ENCODE data around the genes TMEM201 and DFFA.

GRCh38 chr1:9238564-9239010, 4.0 kb downstream of the H6PD start:
- PRO-cap, result no peak
- RAMPAGE, long total RNA, 4 experiments, result no peak in any of the 4 experiments

DNA sequence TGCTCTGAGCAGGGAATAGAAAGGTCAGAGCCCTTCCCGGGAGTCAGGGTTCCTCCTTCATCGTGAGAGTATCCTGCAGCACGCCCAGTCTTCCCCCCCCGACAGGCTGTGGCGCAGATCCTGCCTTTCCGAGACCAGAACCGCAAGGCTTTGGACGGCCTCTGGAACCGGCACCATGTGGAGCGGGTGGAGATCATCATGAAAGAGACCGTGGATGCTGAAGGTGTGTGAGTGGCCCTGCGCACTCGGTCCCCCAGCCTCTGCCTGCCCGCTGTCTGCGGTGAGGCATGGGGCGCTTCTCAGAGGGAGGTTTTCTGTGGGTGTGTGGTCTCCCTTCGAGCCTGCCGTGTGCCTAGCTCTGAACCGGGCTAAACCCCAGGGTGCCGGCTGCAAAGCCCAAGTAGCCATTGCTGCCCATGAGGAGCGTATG, 12.3 kb downstream of the H6PD start:
- PRO-cap, result no peak
- RAMPAGE, long total RNA, 4 experiments, result no peak in any of the 4 experiments

GRCh38 chr1:9293139-9294147, 749 bp downstream of the SPSB1 start:
- PRO-cap, result no peak
- RAMPAGE, long total RNA, 4 experiments, result no peak in any of the 4 experiments

DNA sequence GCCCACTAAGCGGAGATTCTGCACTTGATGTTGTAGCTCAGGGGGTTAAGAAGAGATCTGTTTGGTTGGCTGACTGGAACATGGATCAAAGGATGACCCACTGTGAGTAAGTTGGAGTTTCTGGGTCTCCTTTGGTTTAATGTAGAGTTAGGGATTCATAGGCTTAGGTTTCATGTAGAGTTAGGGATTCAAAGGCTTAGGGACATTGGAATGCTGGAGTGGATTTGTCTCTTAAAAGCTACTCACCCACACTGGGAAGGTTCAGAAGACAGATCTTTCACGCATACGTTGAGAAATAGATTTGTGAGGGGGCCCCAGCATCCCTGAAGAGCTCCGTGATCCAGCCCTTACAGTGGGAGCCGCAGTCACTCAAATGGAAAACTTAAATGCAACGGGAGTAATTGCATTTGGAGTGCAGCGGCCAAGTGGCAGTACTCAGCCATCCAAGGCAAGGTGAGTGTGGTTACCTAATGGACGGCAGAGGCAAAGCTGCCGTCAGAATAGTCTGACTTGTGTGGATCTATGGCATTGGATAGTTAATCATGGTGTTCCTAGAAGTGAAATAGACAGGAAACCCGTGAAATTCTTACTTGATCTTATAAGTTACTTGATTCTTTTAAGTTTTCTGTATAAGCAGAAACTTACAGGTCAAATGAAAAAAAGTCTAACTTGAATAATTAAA, 5.1 kb downstream of the SPSB1 start:
- PRO-cap, result no peak
- RAMPAGE, long total RNA, 4 experiments, result no peak in any of the 4 experiments

DNA sequence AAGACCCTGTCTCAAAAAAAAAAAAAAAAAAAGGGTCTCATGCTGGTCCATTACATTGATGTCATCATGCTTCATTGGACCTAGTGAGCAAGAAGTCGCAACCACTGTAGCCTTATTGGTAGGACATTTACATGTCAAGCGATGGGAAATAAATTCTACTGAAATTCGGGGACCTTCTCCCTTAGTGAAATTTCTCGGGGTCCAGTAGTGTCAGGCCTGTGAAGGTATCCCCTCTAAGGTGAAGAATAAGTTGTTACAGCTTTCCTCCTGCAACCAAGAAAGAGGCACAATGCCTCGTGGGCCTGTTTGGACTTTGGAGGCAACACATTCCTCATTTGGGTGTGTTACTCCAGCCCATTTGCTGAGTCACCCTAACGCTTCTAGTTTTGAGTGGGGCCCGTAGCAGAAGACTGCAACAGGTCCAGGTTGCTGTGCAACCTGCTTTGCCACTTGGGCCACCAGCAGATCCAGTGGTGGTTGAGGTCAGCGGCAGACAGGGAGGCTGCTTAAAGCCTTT, 7.3 kb downstream of the SPSB1 start:
- PRO-cap, result bidirectional peak, plus-strand start at position 383 of the sequence, minus-strand start at position 278 of the sequence
- RAMPAGE, long total RNA, 4 experiments, result no peak in any of the 4 experiments

DNA sequence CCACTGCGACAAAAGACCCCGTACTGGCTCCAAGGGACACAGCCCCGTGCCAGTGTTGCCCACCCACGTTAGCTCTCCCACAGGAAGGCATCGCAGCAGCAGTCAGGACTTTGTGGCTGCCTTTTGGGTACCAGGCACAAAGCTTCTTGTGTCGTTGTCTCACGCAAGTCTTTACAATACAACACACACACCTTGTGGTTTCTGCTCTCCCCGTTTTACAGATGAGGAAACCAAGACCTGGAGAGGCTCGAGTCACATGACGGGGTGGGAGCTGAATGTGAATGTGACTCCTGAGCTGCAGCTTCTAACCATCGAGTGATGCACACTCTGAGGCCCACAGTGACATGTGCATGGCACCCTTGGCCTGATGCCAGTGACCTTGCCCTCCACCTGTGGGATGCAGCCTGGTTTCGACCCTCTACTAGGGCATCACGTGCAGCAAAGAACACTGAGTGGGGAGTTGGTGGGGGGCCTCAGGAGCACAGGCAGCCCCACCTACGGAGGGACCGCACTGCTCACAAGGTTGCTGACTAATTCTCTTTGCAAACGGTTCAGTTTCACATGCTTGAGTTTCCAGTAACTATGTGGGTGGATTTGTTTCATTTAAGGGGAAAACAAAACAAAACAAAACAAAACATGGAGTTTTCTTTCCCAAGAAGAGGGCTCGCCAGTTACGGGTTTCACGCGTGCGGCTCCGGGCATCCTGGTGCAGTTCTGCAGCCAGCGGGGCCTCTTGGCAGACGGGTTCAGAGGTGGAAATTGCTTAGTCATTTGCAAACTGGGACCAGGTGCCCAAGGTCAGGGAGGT, 22.8 kb downstream of the SPSB1 start:
- PRO-cap, result no peak
- RAMPAGE, long total RNA, 4 experiments, result no peak in any of the 4 experiments

DNA sequence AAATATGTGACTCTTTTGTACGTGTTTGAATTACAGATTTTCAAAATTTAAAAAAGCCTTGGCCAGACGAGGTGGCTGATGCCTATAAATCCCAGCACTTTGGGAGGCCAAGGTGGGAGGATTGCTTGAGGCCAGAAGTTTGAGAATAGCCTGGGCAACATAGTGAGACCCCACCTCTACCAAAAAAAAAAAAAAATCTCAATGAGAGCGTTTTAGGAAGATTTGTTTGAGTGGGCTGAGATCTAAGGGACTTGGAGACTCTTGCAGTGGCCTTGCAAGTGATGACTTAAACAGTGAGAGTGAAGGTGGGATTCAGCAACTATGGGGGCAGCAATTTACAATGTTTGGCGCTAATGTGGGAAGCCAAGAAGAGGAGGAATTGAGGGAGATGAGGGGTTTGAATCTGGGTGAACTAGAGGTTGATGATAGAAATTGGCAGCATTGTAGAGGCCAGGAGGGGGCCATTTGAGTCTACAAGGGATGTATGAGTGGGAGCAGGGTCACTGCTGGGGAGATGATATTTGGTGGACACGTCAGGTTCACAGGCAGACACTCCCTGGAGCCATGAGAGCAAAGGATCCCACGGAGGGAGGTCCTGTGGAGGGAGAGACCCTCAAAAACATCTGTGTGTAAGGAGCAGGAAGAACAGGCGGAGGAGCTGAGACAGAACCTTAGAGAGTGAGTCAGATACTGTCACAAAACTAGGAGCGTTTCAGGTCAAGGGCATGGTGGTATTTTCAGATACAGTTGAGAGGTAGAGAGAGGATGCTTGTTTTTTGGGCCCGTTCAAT, 39.5 kb downstream of the SPSB1 start:
- PRO-cap, result no peak
- RAMPAGE, long total RNA, 4 experiments, result start-site peak on the plus strand in 2 of 4 experiments, centred at positions 421 to 449 of the sequence, 5 to 19 reads per replicate

DNA sequence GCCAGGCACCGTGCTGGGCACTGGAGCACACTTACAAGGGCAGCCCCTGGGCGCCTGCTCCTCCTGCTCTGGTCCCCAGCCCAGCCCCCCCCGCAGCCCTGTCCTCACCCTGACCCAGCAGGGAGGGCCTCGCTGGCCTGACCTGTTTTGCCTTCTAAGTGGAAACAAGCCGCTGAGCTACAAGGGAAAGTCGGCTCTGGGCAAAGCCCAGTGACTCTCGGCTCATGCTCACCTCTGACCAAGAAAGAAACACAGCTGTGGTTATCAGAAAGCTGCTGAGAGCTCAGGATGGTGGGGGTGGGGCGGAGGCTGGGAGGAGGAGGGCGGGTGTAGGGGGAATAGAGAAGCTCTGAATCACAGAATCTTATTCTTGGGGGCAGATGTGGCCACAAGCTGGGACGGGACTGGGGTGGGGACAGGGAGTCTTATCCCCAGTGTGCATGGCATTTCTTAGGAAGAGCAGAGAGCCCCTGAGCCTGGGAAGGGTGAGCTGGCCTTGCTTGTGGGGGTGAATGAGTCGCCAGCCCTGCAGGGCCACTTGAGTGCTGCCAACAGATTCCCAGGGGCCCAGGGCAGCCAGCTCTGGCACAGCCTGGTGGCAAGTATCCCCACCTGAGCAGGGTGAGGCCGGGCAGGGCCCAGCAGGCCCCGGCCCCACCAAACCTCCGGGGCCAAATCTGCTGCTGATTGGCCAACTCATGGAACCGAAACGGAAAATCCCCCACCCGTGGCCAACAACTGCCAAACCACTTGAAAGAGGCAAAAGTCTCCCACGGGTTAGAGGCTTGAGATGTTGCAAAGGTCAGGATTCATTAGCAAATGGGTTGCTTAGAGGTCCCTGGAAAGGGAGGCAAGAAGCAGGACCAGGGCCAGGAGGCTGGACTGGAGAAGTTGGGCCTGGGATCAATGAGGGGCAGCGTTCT, 120.6 kb downstream of the SPSB1 start:
- PRO-cap, result bidirectional peak, plus-strand start at position 367 of the sequence, minus-strand start at position 236 of the sequence
- RAMPAGE, long total RNA, 4 experiments, result no peak in any of the 4 experiments

- PRO-cap, result no peak
- RAMPAGE, long total RNA, 4 experiments, result no peak in any of the 4 experiments
Observed at GRCh38 chr1:9413949-9414326, 121.2 kb downstream of the SPSB1 start.

GRCh38 chr1:9421893-9422416, 117.3 kb upstream of the SLC25A33 start:
- PRO-cap, result no peak
- RAMPAGE, long total RNA, 4 experiments, result no peak in any of the 4 experiments

DNA sequence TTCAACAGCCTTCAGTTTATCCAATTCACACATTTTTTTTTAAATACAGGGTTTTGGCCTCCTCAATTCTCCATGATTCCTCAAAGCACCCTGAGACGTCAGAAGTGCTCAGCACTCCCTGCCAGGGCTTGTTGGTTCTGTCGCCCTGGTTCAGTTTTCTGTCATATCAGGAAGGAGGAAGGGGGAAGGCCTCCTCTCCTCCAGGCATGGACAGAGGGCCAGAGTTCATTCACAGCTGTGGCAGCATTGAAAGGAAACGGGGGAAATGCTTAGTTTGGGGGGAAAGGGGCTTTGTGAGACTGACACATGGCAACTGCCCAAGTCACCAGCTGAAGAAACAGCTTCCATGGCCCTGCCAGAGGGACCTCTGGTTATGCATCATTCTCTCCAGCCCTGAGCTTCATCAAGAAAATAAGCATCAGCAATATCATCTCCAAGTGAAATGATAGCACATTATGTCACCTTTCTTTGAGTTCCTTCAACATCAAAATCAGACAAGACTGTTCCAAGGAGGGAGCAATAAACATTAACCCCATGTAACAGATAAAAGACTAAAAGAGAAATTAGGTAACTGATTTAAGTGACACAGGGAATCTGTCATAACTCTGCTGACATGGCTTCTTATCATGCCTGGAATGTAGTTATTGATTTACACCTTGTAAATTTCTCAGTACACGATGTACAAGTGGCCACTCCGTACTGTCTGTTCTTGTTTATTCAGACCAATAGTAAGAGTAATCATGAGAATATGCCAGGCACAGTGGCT, 103.3 kb upstream of the SLC25A33 start:
- PRO-cap, result unidirectional peak, minus-strand start at position 160 of the sequence; bidirectional peak, plus-strand start at position 737 of the sequence, minus-strand start at position 492 of the sequence
- RAMPAGE, long total RNA, 4 experiments, result no peak in any of the 4 experiments

DNA sequence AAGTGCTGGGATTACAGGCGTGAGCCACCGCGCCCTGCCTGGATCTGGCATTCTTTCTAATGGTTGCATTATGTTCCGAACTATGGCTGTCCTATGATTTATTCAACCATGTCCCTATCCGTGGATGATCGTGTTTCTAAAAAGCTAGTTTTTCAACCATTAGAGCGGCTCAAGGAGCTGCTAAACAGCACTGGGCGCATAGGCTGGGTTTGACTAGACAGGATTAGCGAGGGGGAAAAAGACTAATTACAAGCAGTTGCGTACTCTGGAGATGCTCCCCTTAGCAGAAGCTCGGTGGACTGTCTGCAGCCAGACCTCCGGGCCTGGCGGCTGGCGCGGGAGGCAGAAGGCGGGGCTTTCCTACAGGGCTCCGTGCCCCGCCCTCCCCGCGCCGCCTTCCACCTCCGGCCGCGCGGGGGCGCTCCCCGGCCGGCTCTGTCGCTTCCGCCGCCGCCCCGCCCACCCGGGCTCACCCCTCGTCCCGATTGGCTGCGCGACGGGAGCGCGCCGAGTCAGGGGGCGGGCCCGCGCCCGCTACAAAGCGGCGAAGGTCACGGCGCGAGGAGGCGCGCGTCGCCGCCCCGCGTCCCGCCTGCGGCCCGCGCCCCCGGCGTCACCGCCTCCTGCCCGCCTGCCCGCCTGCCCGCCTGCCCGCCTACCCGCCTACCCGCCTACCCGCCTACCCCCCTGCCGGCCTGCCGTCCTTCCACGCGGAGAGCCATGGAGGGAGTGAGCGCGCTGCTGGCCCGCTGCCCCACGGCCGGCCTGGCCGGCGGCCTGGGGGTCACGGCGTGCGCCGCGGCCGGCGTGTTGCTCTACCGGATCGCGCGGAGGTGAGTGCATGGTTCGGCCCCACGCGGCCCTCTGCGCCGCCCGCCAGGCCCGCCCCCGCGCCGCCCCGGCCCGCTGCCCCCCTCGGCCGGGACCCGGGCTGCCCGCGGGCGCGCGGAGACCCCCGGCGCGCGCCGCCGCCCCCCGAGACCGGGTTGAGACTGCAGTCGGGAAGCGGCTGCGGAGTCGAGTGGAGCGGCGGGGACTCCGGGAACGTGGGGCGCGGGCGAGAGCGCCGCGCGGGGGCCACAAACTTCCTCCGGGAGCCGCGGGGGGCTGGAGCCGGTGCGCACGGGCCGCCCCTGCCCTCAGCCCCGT, at the start of gene TMEM201:
Gene TMEM201, plus strand, starts transcription at position 701 of the 1,149 bp plus-strand sequence.
- PRO-cap, result bidirectional peak, plus-strand start at position 539 of the sequence, minus-strand start at position 332 of the sequence; unidirectional peak, plus-strand start at position 539 of the sequence; unidirectional peak, plus-strand start at position 709 of the sequence; unidirectional peak, plus-strand start at position 757 of the sequence
- RAMPAGE, long total RNA, 4 experiments, result no peak in any of the 4 experiments

- PRO-cap, result bidirectional peak, plus-strand start at chr1:9825976, minus-strand start at chr1:9825485
- RAMPAGE, long total RNA, 4 experiments, result no peak in any of the 4 experiments
Observed at GRCh38 chr1:9825051-9826210, 1.7 kb upstream of the CLSTN1 start.

DNA sequence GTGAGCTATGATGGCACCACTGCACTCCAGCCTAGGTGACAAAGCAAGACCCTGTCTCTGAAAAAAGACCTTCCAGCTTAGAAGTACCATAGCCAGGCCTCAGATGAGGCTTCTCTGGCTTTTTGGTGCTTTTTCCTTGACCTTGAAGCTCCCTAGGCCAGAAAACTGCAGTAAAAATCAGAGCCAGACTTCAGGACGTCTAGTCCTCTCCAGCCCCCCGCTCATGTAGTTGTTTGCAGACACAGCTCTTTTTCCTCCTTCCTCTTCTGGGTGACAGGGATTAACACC, 9.7 kb upstream of the CLSTN1 start:
- PRO-cap, result no peak
- RAMPAGE, long total RNA, 4 experiments, result no peak in any of the 4 experiments

- PRO-cap, result no peak
- RAMPAGE, long total RNA, 4 experiments, result no peak in any of the 4 experiments
Observed at GRCh38 chr1:9998797-9999186, 1.8 kb downstream of the RBP7 start.

GRCh38 chr1:10071912-10072470, 39.2 kb downstream of the UBE4B start:
- PRO-cap, result no peak
- RAMPAGE, long total RNA, 4 experiments, result start-site peak on the plus strand in 1 of 4 experiments, at chr1:10072050-10072155 at its widest, 20 reads per replicate

DNA sequence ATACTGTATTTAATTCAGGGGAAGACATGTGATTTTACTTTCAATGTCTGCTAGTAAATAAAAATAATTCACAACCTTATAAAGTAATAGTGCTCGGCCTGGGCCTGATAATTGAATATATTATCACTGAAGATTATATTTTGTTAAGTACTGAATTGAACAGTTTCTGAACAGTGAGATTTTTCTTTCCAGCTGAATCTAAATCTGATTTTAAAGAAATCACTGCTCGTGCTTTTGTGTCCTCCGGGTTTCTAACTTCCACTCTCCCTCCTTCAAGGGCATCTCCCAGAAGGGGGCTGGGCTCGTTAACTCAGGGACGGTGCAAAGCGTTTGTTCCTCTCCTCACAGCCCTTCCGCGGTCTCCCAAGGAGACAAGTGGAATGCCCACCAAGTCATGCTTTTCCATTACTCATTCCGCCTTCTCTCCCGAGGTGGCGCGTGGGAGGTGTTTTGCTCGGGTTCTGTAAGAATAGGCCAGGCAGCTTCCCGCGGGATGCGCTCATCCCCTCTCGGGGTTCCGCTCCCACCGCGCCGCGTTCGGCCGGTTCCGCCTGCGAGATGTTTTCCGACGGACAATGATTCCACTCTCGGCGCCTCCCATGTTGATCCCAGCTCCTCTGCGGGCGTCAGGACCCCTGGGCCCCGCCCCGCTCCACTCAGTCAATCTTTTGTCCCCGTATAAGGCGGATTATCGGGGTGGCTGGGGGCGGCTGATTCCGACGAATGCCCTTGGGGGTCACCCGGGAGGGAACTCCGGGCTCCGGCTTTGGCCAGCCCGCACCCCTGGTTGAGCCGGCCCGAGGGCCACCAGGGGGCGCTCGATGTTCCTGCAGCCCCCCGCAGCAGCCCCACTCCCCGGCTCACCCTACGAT, 591 bp upstream of the KIF1B start:
- PRO-cap, result bidirectional peak, plus-strand start at position 366 of the sequence, minus-strand start at position 365 of the sequence; bidirectional peak, plus-strand start at position 561 of the sequence, minus-strand start at position 577 of the sequence; bidirectional peak, plus-strand start outside the sequence, minus-strand start at position 820 of the sequence
- RAMPAGE, long total RNA, 4 experiments, result no peak in any of the 4 experiments

- PRO-cap, result no peak
- RAMPAGE, long total RNA, 4 experiments, result no peak in any of the 4 experiments
Observed at GRCh38 chr1:10302622-10303083, 92.3 kb downstream of the KIF1B start.

DNA sequence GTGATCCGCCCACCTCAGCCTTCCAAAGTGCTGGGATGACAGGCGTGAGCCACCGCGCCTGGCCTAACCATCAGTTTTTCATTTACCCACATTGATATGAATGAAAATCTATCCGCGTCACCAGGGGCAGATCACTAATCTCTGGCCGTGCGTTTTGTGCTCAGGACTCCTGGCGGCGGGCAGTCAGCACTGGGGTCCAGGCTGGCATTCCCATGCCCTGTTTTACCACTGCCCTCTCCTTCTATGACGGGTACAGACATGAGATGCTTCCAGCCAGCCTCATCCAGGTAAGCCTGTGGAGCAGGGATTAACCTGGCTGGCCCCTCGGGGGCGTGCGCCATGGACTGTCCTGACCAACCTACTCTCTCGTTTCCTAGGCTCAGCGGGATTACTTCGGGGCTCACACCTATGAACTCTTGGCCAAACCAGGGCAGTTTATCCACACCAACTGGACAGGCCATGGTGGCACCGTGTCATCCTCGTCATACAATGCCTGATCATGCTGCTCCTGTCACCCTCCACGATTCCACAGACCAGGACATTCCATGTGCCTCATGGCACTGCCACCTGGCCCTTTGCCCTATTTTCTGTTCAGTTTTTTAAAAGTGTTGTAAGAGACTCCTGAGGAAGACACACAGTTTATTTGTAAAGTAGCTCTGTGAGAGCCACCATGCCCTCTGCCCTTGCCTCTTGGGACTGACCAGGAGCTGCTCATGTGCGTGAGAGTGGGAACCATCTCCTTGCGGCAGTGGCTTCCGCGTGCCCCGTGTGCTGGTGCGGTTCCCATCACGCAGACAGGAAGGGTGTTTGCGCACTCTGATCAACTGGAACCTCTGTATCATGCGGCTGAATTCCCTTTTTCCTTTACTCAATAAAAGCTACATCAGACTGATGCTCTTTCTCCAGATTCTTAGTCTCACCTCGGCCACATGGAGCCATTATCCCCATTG, 10.7 kb upstream of the CENPS start:
- PRO-cap, result no peak
- RAMPAGE, long total RNA, 4 experiments, result no peak in any of the 4 experiments

DNA sequence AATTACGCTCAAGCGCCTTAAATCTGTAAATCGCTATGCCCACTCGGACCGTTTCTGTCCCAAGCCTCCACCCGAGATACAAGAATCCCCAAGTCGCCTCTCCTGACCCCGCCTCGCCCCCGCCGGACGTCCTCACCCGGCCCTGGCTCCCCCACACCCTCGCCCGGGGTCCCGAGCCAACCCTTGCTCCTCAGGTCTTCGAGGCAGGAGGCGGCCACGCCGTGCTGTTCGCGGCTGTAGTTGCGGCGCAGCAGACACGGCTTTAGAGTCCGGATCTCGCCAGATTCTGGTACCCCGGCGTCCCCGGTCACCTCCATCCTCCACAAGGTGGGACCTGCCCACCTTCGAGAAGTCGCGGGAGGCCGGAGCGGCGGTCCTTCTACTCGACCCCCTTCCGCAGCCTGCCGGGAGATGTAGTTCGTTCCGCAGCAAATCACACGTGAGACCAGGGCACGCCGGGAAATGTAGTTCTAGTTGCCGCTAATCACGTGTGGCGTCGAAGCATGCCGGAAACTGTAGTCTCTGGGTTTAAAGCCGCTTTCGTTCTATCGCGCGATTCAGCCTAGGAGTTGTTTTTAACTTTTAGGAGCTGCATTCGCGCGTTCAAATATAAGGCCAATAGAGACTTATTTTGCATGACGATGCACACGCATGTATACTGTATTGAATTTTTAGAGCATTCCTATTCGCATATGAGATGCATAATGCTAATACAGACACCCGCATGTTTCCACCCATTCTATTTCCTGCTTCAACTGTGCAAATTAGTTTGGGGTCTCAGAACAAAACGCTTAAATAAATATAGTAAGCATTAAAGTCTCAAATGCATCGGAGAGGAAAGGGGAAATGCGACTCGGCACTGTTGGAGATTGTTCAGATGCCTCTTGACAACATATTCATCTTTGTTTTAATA, at the start of gene DFFA:
Gene DFFA, minus strand, starts transcription at position 388 of the 913 bp plus-strand sequence.
- PRO-cap, result bidirectional peak, plus-strand start at position 567 of the sequence, minus-strand start at position 403 of the sequence
- RAMPAGE, long total RNA, 4 experiments, result start-site peak on the minus strand in 4 of 4 experiments, centred at positions 370 to 404 of the sequence, 21 to 87 reads per replicate